Mucosa of descending colon (tissue), 1 donor: ENCODE measurements around a stretch of chr11.

DNA sequence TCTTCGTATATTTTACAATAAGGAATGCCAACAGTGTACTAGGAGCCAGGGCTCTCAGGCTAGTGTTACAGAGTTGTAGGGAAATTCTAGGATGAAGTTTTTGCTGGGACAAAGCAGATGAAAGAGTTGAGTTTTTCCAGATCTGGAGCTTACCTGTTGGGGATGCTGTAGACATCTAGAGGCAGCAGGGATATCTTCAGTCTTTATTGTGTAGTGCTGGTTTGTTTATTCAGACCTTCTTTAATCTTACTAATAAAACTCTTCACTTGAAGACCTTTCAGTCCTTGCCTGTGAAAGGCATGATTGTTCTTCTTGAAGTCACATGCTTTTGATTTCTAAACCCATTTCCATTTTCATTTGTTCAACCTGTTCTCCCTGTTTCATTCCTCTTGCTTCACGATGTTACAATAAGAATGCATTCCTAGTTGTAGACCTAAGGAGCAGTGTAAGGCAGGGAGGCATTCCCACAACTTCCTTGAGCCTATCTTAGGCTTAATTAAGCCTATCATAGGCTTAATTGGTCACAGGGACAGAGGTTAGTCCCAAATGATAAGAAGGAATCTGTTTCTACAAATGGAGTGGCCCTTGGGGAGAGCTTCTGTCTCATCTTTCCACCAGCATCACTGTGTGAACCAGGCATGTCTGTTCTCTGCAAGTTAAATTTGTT is 7.8 kb upstream of the SLC37A2 start:
- PRO-cap = no peak

- PRO-cap = no peak
Observed at GRCh38 chr11:125168132-125168672, 3.7 kb downstream of the PKNOX2 start.

DNA sequence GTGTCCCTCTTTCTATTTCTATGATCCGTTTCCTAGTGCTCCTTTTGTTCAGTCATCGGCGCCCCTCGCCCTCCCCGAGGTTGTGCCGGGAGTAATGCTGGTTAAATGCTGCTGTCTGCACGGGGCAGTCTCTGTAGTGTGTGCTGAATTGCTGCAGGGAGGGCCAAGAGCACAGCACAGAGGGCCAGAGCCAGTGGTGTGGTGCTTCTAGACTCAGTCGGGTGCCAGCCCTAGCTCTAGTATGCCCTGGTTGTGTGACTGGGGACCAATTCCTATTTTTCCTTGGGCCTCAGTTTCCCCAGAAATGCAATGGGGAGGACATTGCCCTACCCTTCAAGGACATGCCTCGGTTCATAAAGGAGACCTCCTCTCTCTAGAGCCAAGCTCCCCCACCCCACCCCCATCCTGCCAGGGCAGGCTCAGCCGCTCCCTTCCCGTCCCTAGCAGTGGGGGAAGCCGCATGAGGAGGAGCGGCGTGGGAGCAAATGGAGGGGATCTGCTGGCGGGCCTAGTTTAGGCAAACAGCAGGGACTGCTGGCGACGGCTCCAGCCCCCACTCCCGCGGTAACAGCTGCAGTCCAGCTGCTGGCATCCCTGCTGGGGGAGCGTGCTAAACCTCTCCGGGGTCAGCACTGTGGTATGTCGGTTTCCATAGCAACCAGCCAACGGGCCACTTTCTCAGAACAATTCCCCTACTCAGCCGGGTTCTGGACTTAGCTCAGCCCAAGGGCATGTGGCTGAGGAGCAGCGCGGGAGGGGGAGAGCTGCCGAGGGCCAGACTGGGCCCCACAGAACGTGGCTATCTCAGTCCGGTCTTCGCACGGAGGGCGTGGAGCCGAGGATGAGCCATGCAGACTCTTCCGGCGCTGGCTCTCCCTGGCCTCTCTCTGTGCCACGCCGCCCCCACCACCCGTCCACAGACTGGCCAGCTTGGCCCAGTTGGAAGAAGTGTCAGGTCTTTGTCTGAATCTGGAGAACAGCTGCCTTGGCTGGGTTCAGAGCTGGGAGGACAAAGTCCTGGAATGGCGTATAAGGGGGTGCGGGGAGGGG is 98.7 kb downstream of the PKNOX2 start:
- PRO-cap = no peak

DNA sequence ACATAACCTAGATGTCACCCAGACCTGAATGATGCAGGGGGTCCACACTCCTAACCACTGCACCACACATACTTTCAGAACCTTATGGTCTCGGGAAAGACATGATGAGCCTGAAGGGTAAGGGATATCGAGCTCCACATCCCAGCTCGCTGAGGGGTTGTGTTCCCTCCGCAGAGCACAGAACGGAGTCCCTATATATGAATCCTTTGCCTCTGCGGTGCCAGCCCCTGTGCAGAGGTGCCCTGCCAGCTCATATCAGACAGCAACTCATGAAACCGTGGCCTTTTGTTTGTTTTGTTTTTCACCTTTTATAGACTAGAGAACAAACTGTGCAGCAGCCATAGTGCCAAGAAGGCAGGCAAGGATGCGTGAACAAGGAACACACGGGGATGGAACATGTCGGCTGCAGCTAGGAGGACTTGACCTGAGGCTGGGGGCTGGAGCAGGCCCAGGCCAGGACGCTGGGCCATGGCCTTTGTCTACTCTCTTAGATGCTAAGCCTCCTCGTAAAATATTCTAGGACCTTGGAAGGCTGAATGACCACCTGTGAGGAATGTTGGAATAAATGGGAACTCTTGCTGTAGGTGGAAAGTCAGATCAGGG is 109.8 kb downstream of the PKNOX2 start:
- PRO-cap = no peak

GRCh38 chr11:125457691-125458401 is 38.2 kb downstream of the FEZ1 start:
- PRO-cap = no peak

GRCh38 chr11:125489185-125489760 is 6.8 kb downstream of the FEZ1 start:
- PRO-cap = no peak

GRCh38 chr11:125591676-125592709 is 659 bp upstream of the STT3A start:
- PRO-cap = bidirectional peak, plus-strand start at chr11:125592852, minus-strand start at chr11:125592468

DNA sequence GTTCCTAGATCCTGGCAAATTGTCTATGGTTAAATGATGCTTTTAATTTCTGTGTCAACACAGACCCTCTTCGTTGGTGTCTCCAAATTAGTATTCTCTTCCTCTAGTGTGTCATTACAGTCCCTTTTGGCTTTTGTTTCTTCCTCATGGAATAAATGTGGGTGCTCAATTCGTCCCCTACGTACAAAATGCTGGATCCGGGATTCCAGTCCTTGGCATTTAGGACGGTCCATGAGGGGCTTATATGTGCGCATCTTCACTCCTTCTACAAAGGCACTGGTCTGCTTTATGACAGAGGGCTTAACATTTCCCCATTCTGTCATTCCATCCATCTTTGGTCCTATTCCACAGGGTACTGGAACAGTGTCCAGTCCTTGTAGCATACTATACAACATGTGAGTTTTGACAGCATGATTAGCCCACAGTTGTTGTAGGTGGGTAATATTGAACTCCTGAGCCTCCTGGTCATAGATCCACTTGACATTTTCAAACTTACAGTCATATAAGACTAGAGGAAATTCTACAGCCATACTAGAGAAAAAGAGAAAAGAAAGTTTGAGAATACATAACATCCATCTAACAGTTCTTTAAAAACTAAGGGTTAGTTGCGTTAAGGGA is 6.4 kb downstream of the HYLS1 start:
- PRO-cap = no peak

DNA sequence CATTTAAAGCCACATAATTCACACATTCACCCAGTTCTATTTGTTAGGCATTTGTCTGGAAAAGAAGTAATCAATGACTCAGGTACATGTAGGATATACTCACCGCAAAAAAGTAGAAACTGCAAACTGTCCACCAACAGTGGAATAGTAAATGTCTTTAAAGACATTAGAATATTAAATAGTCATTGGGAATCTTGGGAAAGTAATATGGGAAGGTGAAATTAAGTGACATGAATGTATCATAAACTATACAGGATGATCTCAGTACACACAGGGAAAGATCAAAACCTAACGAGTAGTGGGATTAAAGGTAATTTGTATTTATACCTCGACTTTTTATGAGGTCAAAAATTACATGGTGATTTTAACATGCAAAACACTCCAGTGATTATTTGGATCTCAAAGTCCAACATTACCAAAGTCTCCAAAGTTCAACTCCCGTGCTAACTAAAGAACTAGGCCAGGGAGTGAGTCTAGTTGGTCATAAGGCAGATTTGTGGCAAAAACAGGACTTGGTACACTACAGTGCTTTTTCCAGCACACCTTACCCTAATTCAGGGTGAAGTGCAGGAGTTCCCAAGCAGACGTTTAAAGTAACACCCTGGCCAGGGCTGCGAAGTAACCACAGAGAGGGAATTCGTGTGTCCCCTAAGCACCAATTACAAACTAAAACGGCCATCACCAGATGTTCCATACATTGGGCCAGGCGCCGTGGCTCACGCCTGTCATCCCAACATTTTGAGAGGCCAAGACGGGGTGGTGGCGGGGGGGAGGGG is 1.2 kb downstream of the PUS3 start:
- PRO-cap = no peak

DNA sequence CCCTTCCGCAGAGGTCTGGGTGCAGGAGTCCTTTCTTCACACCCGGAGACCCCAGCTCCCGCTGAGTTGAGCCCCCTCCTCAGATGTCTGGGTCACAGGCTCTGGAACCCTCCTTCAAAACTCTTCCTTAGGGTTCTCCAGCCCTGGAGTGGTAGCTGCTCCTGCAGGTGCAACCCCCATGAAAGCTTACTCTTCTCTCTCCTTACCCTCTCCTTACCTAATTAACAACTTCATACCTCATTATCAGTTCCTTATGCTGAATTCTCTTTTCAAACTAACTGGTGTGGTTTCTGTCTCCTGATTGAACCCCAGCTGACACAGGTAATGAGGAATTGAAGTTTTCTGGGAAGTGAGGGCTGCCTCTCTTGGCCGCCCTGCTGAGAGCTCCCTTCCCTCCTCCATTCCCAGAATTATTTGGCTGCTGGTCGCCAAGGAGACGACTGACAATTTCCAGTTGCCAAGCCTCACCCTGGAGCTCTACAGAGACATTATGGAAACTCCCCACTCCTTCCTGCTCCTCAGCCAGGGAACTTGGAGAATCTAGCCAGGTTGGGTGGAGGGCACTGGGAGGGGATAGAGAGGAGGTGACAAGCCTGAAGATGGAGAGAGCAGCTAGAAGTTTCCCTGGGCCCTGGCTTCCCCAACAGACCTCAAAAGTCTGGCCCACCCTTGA is 7.0 kb upstream of the VSIG10L2 start:
- PRO-cap = no peak

DNA sequence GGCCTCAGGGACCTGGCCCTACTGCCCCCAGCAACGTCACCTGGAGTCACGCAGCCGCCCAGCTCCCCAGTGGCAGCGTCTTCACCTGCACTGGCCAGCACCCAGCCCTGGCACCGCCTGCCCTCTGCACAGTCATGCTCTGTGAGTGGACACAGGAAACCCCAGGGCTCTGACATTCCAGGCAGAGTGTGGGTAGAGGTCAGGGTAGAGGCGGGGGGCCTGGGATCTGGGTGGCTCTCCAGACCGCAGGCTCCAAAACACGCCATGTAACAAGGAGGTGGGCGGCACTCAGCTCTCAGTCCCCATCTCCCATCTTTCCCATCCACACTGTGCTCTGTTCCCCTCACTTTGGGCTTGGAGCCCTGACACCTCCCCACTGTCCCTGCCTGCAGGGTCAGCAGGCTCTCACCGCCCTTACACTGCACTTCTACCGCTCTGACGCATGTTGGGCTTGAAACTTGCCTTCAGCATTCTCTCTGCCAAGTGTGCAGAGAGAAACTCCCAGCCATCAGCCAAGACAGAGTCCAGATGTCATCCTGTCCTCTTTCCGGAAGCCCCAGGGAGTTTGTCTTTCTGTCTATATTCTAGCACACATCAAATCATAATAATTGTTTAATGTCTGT is 5.3 kb downstream of the VSIG10L2 start:
- PRO-cap = no peak

DNA sequence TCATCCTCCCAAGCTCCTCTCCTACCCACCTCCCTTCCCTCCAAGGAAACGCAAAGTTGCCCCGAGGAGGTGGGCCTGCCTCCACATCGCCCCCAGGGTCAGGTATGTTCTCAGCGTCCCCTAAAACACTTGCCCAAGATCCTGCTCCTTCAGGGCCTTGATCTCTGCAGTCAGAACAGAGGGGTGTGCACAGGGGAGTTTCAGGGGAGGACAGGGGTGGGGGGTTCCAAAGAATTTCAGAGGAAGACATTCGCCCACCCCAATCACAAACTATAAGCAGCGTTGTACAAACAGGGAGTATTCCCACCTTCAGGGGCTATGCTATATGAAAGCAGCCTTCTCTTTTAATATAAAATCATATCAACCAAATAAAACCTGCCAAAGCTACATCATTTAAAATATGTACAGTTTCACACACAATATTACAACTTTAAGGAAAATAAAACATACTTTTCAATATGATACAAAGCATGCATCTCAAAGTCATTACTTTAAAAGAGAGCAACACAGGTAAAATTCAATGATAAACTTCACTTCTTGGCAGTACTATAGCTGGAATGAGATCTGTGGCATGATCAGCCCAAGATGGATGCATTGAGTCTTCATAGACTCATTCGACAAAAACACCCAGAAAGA is 11.4 kb downstream of the VSIG10L2 start:
- PRO-cap = no peak

DNA sequence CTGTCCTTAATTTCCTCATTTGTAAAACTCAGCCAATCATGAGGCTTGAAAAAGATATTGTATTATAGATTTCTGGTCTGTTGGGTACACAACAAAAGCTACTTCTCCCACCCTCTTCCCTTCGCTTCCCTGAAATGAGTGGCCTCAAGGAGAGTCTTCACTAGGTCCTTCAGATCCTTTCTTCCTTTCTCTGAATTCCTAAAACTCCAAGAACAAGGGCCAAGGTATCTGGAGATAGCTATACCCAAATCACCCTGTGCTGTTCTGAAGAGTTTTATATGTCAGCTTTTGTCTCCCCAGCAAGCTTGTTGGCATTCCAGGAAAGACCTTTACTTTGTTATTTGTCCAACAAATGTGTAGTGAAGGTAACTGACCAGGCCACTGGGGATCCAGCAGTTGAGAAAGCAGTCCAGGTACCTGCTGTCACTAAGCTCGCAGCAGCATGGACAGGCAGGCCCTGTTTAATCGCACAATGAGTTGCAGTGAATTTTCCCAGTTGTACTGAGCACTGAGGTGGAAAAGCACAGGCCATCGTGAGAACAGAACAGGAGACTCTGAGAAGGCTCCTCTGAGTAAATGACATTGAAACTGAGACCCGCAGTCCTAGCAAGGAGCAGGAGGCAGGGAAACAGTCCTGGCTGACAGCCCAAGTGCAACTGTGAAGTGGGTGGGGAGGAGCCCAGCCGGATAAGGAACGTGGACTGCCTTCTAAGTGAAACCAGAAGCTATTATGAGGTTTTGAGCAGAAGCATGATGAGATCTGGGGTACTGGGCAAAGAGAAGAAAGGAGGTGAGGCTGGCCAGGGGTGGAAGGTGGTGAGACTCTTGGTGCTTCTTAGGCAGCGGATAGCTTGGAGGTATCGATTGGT is 39.7 kb upstream of the CDON start:
- PRO-cap = no peak

GRCh38 chr11:126115756-126116450 is 53.2 kb upstream of the CDON start:
- PRO-cap = unidirectional peak, minus-strand start at chr11:126116060

DNA sequence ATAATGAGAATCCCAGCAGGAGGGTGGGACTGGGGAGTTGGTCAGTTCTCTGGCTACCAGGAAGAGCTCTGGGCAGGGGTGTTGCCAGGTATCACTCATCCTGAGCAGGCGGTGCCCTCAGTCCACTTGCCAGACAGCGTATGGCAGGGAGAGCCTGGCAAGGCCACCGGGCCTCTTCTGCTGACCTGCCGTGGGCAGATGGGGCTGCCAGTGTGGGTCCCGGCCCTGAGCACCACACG is 22.2 kb downstream of the DCPS start:
- PRO-cap = no peak

DNA sequence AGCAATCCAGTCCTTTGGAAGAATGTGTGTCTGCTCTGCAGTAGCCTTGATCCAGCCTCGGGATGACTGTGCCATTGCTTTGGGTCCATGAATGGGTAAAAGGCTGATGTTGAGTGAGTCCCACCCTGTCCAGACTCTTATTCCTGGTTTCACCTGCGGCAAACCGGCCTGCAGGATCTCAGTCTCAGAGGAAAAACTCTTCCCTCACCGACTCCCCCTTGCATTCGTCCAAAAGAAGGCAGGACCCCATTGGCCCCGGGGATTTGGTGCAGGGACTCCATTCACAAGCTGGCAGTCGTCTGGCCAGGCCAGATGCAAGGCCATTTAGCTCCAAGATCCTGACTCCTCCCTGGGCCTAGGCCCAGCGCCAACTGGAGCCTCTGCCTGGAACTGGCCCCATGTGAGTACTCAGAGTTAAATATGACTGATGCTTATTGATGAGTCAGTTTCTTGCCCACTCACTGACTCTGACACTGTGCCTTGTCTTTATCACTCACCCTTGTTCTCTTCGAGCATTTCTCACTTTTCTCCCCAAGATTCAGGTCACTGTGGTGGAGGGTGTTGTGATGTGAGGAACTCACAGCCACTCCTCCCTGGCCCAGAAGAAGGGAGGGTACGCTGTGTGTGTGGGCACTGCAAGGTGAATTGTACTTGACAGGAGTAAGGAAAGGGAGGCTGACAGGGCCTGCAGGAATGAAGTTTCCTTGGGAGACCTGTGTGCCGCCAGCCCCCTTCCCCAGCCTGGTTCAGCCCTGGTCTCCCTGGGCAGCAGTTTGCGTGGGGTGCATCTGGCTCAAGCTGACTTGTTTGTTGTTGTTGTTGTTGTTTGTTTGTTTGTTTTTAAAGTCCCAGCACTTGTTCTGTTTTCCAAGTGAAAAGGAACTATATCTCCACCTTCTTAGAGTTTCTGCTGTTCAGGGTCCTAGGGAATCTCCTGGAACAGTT is 23.3 kb upstream of the ST3GAL4 start:
- PRO-cap = no peak

DNA sequence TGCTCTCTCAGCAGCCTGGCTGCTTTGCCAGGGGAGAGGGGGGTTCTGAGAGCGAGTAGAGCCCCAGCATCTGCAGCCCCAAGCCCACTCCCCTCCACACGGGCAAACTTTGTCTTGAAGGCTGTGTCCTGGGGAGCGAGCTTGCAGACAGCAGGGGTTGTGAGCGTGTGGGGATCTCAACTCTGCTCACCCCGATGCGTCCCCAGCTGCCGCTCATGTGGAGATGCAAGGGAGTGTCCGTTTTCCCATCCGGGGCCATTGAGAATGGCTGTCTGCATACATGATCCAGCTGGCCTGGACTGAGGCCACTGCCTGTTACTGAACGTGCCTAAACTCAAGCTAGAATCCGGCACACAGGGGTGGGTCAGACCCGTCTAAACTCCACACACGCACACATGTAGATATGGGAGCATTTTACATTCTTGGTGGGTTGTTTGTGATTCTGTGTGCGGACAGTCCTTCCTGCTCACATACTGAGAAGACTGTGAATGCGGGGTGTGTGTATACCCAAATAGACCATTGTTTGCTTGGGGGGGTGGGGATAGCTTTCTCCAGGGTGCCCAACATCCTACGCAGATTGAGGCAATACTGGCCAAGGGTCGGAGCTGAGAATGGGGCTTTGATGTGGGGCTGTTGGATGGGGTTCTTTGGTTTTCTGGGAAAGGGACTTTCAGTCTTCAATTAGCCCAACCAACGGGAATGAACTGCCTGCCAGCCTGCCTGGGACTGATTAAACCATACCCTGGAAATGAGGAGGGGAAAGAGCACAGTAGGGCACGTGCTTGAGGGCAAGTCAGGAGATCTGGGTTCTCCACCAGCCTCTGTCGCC is 60.3 kb downstream of the ST3GAL4 start:
- PRO-cap = no peak

DNA sequence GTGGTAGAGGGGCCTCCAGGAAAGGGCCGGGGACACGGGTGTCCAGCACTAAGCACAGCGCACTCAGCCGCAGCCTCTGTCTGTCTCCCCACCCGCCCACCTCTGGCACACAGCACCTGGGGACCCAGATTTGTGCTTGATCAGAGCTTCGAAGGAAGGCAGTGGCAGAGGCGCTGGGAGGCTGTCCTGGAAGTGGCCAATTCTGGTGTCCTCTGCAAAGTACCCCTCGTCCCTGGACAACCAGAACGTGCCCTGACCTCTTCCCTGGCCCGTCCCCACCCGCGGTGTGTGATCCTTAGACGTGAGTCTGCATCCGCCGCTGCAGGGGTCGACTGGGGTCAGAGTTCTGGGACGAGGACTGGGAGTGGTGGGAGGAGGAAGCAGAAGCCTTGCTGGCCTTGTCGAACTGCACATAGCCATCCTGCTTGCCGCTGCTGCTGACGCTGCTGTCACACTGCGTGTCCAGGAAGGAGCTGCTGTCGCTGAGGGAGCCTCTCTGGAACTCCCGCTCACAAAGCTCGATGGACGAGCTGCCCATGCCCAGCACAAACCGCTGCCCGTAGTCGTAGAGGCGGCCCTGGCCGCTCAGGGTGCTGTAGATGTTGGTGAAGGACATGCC is 68.9 kb downstream of the ST3GAL4 start:
- PRO-cap = no peak

GRCh38 chr11:126990268-126990833 is 10.2 kb downstream of the KIRREL3 start:
- PRO-cap = no peak

DNA sequence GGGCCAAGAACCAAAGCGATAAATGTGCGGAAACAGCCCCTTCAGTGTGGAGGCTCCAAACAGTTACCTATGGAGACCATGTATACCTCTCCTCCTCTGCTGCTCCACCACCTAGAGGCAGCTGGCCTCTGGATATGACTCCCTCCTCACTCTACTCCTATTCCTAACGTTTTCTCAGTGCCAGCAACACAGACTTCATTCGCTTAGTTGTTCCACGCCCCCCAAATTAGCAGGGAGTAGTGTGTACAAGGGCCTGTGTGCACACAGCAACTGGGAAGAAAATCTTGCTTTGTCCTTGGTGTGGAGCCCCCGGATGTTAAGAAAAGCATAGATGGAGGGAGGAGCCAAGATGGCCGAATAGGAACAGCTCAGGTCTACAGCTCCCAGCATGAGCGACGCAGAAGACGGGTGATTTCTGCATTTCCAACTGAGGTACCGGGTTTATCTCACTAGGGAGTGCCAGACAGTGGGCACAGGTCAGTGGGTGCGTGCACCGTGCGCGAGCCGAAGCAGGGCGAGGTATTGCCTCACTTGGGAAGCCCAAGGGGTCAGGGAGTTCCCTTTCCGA is 362.3 kb upstream of the KIRREL3 start:
- PRO-cap = no peak